Type B pancreatic cell (in vitro differentiated cells): ENCODE measurements around the genes OR51S1, TRIM22, OR52N1, OR56A5, APBB1, OR10A5 and OR5P3.

- PRO-cap, result no peak
Observed at GRCh38 chr11:3905412-3906162, 50.1 kb downstream of the STIM1 start.

GRCh38 chr11:3939814-3940715 is 84.6 kb downstream of the STIM1 start:
- PRO-cap, result no peak

DNA sequence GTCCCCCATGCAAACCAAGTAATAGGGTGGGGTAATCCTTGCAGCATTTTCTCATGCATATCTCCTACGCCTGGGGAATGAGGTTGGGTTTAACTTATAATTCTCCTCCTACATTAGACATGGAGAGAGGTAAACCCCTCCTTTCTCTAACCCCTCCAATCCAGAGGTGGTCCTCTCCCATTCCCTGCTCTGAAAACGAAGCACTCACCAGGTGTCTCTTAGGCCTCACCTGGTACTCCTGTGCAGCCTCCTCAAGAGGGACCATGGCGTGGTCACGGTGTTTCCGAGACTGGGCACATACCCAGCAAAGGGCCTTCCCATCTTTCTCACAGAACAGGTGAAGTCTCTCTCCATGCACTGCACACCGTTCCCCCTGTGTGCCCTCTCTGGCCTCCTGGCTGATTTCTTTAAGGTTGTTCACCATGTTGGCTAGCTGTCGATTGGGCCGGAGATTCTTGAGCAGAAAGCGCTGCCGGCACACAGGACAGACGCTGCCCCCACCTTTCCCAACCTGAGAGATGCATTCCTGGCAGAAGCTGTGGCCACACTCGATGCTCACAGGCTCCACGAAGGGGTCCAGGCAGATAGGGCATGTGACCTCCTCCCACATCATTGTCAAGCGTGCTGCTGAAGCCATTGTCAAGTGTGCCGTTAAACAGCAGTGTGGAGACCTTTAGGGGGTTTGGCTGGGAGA is 3.6 kb downstream of the TRIM21 start:
- PRO-cap, result no peak

DNA sequence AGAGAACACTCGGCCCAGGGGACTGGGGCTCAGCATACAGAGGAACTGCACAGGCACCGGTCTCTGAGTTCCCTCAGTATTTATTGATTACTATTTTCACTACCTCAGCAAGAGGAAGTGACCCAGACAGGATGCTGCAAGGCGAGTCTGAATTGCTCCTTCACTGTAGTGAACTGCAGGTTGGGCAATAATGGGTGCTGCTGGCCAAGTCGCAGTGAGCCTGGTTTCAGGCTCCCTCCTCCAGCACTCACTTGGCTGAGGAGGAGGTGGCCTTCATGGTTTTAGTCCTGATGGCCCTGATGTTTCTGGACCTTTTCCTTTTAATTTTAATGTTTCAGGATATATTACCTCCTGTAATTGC is 10.4 kb downstream of the OR52K2 start:
- PRO-cap, result no peak

DNA sequence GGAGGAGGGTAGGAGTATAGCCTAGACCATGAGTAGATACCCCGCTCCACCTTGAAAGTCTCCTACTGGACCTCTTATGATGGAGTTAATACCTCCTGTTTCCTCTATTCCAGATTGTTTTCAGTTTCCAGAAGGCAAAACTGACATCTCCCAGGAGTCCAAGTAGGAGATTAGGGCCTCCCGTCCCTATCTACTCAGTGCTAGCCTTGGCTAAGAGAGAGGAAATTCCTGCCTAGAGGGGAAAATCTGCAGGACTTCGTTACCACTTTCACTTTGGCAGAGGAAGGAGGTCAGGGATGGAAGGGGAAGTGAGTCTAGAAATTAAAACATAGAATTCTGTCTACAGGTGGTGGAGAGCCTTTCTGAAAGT is 2.2 kb upstream of the TRIM68 start:
- PRO-cap, result no peak

DNA sequence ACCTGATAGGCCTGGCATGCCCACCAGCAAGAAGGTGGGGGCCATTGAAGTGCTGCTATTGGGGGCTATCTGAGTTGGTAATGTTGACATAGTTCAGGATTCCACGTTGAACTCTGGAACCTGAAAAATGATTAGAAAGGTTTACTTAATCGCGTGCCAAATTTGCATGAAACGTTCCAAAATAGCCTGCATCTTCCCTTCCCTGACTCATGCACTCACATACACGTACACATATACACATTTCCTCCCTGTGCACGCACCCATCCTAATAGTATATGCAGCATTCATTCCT is at the start of gene OR51S1:
Gene OR51S1 (minus strand): TSS at position 90 of the 292 bp plus-strand sequence.
- PRO-cap, result no peak

DNA sequence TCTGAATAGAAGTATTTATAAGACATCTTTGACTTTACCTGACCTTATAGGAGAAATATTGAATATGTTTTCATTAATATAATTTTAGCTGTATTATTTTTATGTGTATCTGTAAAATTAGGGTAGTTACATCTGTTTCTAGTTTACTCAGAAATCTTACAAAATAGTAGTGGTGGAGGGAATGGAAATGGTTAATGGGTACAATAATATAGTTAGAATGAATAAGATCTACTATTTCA is 15.0 kb upstream of the OR52J3 start:
- PRO-cap, result no peak

DNA sequence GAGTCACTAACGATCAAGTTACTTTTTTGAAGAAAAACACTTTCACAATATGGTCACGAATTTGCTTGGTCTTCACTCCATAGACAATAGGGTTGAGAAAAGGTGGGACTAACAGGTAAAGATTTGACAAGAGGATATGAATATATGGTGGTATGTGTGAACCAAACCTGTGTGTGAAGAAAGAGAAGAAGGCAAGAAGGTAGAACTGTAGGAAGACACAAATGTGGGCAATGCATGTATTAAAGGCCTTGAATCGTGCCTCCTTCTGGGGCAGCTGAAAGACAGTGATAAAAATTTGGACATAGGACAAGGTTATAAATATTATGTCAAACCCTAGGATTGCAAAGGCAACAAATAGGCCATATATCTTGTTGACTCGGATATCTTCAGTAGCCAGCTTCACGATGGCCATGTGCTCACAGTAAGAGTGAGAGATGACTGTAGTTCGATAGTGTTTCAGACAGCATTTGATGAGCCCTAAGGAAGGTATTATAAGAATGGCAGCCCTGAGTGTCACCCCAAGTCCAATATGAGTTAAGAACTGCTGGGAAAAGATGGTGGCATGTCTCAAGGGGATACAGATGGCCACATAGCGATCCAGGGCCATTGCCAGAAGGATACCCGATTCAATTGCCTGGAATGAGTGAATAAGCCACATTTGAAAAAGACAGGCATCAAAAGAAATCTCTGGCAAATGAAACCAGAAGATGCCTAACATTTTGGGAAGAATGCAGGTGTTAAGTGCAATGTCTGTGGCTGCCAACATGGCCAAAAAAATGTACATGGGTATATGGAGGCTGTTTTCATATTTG is 6.3 kb downstream of the OR52A5 start:
- PRO-cap, result no peak

DNA sequence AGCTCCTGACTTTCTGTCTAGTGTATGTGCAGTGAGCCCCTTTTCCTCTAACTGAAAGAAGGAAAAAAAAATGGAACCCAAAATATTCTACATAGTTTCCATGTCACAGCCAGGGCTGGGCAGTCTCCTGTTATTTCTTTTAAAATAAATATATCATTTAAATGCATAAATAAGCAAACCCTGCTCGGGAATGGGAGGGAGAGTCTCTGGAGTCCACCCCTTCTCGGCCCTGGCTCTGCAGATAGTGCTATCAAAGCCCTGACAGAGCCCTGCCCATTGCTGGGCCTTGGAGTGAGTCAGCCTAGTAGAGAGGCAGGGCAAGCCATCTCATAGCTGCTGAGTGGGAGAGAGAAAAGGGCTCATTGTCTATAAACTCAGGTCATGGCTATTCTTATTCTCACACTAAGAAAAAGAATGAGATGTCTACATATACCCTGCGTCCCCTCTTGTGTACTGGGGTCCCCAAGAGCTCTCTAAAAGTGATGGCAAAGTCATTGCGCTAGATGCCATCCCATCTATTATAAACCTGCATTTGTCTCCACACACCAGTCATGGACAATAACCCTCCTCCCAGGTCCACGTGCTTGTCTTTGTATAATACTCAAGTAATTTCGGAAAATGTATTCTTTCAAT is 13.6 kb downstream of the OR51B4 start:
- PRO-cap, result no peak

DNA sequence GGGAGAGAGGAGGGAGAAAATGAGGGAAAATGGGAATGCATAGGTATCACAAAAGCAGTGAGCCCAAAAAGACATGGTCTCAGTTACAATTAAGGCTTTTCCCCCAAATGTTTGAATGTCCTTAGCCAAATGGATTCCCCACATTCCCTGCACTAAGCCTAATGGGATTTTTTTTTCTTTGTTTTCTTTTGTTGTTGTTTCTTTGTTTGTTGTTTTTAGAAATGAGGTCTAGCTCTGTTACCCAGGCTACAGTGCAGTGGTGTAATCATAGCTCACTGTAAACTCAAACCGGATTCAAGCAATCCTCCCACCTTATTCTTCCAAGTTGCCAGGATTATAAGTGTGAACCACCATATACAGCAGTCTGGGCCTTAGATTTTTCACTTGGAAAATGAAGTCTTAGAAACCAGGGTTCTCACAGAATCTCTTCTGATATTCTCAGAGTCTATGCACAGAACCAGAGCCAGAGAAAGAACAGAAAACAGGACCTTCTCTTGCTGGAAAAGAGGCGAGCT is 420 bp downstream of the OR51M1 start:
- PRO-cap, result no peak

DNA sequence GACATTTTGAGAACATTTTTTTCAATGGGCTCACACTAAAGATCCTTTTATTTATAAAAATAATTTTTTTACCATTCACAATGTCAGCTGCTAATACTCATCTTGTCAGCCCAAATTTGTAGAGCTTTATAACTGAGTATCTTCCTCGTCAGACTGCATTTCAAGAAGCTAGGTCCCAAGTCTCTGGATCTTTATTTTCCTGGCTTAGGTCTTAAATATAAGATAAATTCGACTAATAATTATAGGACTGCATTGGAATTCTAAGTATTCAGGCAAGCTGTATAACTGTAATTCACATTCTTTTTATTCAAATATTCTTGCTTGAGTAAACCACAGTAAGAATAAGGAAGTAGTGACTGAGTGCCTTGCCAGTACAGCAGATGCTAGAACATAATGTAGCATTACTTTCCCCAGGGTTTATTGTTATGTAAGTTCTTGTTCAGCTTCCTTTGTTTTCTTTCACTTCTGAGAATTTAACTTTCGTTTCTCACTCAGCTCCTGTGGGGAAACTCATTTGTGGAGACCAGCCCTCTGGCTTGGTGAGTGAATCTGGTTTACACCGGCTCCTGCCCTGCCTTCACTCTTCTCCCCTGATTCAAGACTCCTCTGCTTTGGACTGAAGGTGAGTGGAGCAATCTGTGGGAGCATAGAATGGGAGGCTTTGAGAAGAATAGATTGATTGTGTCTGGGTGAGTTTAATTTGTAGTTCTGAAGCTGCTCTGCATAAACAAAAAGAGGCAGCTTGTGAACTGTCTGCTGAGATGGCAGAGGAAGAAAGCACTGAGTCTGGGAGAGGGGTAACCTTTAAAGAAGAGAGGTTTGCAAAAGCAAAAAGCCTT is at the start of gene TRIM22:
Gene TRIM22 (plus strand): TSS at position 513 of the 839 bp plus-strand sequence.
- PRO-cap, result unidirectional peak, plus-strand start at position 513 of the sequence

GRCh38 chr11:5791184-5791502 is at the start of gene OR52N1:
TSS of gene OR52N1 (minus strand) at chr11:5791265.
- PRO-cap, result no peak

DNA sequence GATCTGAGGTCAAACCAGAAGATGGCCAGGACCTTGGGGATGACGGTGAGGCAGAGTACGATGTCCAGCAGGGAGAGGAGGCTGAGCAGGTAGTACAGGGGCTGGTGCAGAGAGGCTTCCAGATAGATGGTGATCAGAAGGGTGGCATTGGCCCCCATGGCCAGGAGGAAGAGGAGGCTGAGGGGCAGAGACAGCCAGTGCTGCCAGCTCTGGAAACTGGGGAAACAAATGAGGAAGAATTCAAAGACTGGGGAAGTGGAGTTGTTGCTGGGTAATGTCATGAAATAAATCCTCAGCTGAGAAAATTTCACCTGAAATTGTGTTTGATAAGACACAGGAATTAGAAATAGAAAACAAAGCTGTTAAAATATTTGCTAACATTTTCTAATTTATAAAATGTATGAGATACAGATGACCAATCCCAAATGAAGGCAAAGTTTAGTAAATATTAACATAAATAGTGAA is at the start of gene OR56A5:
Gene OR56A5 (minus strand): TSS at position 281 of the 465 bp plus-strand sequence.
- PRO-cap, result no peak

DNA sequence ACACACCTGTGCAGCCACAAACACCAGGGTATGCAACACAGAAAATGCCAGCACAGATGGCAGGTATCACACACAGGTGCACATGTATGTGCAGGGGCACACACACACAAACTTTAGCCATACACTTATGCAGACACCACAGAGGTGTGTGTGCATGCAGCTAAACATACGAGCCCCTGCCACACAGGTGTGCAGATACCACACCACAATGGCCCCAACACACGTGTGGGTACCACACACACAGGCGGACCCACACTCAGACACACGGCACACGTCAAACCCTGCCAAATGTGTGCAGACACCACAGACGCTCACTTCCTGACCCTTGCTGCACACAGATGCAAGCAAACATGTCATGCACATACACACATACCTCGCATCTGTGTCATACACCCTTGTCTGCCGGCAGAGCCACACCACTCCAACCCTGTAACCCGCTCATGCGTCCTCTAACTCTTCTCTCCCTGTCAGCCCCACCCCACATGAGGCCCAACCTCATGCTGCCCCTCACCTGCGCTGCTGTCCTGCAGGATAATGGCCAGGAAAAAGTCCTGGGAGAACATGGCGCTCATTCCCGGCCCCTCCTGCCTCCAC is 14.1 kb downstream of the SMPD1 start:
- PRO-cap, result no peak

- PRO-cap, result bidirectional peak, plus-strand start at chr11:6419190, minus-strand start at chr11:6419068
Observed at GRCh38 chr11:6418071-6419329, at the start of gene APBB1. TSS of gene APBB1 (minus strand) at chr11:6419094.

DNA sequence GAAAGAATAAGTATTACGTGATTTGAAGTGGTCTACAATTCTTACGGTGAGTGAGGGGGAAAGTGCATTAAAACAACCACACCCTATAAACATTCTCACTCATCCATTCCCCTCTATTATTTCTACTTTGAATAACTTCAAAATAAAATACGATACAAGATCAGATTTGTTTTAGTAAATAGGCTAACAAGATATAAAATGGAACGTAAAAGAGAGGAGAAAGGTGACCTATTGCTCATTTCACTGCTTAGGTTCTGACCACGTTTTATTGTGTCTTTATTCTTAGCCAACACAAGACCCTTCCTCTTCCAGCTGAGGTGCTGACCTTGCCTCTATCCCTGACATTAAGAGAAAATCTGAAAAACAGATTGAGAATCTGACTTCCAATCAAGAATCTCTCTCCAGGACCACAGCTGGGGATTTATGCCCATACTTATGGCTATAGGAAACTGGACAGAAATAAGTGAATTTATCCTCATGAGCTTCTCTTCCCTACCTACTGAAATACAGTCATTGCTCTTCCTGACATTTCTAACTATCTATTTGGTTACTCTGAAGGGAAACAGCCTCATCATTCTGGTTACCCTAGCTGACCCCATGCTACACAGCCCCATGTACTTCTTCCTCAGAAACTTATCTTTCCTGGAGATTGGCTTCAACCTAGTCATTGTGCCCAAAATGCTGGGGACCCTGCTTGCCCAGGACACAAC is at the start of gene OR10A5:
Gene OR10A5 (plus strand): TSS at position 436 of the 710 bp plus-strand sequence.
- PRO-cap, result no peak

DNA sequence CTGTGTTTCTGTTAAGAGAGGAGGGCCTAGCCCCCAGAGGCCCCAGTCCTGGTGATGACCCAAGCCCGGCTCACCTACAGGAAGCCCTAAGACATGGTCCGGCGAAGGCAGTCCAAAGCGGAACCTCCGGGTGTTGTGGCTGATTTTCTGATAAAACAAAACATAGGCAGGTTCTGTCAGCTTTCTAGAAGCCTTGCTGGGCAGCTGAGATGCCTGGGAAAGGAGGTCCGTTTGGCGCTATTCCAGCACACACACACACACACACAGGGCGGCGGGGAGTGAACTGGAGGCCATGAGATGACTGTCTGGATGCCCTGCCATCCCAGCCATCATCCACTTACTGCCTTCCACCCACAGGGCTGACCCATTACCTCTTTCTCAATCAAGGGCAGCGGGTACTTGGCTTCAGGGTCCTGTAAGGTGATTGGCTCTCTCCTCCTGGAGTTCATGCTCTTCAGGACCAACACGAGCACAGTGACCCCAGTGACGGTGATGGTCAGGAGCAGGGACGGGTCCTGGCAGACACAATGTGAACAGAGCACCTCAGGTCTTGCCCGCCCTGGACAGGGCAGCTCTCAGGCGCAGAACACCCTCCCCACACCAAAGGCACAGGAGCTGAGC is 813 bp downstream of the CYB5R2 start:
- PRO-cap, result no peak

DNA sequence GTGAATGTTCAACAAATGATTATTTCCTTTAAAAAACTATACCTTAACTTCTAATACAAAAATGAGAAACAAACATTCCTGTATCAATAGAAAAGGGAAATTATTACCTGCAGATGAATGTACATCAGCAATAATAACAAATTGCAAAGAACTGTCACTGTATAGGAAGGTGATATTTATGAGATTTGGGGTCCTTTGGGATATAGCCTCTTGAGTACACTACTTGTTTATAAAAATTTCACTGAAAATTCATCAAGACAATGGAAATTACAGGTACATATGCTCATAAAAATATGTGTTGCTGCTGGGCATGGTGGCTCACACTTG is at the start of gene OR5P3:
Gene OR5P3 (minus strand): TSS at position 124 of the 327 bp plus-strand sequence.
- PRO-cap, result no peak

- PRO-cap, result no peak
Observed at GRCh38 chr11:7860671-7861631, 30.3 kb upstream of the OR5P3 start.

- PRO-cap, result no peak
Observed at GRCh38 chr11:7890404-7891269, 40.4 kb downstream of the OR10A6 start.